Osteocyte (in vitro differentiated cells): ENCODE data around the gene PDCL2.

GRCh38 chr4:51895303-51895617, 52.3 kb downstream of the DCUN1D4 start:
- PRO-cap, result no peak

GRCh38 chr4:52712087-52713088, 38.8 kb downstream of the ERVMER34-1 start:
- PRO-cap, result bidirectional peak, plus-strand start at chr4:52712504, minus-strand start at chr4:52712266; bidirectional peak, plus-strand start at chr4:52713020, minus-strand start at chr4:52712922

- PRO-cap, result no peak
Observed at GRCh38 chr4:52714433-52715439, 36.5 kb downstream of the ERVMER34-1 start.

DNA sequence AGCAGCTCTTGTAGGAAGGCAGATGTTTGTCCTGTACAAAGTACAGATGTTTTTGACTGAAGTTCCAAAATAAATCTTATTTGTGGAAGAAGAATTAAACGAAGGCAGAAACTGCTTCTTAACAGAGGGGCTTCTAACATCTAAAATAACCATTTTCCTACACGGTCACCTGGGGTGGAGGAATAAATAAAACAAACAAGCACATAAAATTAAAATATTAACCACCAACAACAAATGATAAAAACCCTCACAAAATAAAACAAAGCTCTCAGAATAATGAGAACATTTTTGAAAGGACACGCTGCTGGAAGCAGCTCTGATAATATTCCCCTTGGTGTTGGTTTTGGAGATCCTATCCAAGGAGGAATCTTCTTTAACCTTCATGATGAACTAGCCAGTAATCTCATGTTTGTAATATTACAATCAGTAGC, 153.8 kb downstream of the RASL11B start:
- PRO-cap, result no peak

DNA sequence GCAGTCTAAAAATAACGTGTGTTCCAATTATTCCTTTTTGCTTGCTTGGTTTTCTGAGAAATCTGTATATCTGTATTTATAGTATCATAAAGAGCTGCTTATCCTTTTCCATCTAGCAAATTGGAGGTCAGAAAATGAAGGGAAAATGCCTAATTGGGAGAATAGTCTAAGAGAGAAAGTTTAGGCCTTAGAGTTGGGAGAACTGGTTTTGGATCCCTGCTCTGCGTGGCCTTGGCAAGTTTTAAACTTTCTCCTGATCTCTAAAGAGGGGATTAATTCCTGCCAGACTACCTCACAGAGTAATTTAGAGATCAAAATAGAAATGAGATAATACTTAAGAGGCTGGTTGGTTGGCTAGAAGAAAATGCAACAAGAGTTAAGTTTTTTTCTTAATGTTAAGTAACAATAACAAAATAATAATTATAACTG, 160.3 kb downstream of the RASL11B start:
- PRO-cap, result no peak

DNA sequence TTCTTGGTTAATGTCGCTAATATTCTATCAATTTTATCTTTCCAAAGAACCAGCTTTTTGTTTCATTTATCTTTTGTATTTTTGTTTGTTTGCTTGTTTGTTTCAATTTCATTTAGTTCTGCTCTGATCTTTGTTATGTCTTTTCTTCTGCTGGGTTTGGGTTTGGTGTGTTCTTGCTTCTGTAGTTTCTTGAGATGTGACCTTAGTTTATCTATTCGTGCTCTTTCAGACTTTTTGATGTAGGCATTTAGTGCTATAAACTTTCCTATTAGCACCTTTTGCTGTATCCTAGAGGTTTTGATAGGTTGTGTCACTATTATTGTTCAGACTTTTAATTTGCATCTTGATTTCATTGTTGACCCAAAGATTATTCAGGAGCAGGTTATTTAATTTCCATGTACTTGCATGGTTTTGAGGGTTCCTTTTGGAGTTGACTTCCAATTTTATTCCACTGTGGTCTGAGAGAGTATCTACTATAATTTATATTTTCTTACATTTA, 104.7 kb downstream of the SCFD2 start:
- PRO-cap, result no peak

DNA sequence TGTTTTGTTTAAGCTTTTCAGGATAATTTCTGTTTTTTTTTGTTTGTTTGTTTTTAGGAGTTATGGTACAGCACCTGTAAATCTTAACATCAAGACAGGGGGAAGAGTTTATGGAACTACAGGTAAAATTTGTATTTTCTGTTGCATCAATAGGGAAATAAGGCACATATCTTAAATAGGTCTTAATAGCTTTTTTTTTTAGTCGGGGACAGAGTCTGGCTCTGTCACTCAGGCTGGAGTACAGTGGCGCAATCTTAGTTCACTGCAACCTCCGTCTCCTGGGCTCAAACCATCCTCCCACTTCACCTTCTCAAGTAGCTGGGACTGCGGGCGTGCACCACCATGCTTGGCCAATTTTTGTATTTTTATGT, 12.3 kb downstream of the FIP1L1 start:
- PRO-cap, result no peak

- PRO-cap, result no peak
Observed at GRCh38 chr4:53557973-53558738, 33.1 kb downstream of the LNX1 start.

GRCh38 chr4:53653332-53654211, 62.3 kb upstream of the LNX1 start:
- PRO-cap, result no peak

DNA sequence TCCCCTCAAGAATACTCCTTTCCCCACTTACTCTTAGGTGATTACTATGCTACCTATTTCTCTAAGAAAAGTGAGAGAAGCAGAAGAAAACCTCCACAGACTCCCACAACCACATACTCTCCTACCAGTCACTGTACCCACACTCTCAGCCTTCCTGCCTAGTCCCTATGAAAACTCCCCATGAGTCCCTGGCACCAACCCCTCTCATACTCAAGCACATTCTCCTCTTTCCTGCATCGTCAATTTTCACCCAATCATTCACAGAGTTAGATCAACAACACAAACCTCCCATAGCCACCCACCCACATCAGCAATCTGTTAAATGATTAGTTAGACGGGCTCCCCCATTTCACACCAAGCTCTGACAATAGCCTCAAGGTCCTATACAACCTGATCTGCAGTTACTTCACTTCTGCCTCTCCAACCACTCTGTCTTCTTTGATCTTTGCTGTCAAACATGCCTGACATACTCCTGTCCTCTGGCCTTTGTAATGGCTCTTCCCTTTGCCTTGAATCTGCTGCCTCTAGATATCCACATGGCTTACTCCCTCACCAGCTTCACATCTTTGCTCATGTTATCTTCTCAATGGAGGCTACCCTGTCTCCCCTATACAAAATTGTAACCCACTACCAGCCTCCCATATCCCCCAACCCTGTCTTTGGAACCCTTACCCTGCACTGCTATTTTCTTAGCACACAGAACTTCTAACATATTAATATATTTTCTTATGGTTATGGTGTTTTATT, 80.0 kb downstream of the CHIC2 start:
- PRO-cap, result no peak

DNA sequence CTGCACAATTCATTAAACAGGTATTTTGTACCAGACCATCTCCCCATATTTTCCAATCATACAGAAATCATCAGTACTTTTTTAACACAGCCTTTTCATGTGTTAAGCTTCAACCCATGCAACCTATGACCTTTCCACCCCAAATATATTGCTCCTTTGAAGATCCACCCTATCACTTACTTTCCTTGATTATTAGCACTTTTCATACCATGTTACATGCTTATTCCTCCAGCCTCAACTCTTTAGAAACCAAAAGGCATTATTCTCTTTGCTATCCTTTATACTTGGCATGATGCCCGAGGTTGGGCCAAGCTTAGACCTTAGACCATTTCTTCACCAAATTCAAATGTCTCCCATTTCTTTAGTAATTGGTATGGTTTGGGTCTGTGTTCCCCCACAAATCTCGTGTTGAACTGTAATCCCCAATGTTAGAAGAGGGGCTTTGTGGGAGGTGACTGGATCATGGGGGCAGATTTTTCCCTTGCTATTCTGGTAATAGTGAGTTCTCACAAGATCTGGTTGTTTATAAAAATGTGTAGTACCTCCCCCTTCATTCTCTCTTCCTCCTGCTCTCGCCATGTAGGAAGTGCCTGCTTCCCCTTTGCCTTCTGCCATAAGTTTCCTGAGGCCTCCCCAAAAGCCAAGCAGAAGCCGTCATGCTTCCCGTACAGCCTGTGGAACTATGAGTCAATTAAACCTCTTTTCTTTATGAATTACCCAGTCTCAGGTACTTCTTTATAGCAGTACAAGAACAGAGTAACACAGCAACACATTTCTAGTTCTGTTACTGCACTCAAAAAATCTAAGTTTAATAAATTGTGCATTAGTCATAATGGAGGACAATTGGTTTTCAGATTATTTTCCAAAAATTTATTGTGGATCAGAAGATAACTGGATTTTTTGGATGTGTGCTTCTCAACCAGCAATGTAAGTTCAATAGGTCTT, 70.2 kb downstream of the CHIC2 start:
- PRO-cap, result no peak

- PRO-cap, result no peak
Observed at GRCh38 chr4:54023360-54024606, 40.6 kb downstream of the CHIC2 start.

DNA sequence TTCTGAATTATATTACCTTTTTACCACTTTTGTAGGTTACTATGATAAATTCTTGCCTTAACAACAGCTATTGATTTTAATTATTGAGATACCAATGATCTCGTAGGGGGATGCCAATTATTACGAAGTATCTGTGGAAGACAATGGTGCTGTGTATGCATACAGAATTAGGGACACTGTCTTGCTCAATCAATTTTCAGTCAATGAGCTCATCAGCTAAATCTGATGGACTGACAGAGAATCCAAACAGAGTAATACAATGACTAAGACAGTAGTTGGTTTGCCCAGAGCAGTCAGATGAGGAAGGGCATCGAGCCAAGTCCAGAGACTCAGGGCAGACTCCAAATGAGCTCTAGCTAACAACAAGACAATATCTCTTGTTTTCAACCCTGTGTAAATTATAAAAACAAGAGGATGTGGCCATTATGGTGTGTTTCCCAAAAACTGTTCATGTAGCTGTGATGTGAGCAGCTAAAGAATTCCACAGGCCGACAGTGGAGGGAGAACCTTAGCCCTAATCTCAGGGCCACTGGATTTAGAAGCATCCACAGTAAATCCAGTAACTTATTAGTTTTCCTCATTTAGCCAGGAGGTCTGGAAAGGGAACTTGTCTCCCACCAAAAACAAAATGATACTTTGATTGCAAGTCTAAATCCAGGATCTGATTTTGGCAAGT, 14.6 kb upstream of the GSX2 start:
- PRO-cap, result no peak

DNA sequence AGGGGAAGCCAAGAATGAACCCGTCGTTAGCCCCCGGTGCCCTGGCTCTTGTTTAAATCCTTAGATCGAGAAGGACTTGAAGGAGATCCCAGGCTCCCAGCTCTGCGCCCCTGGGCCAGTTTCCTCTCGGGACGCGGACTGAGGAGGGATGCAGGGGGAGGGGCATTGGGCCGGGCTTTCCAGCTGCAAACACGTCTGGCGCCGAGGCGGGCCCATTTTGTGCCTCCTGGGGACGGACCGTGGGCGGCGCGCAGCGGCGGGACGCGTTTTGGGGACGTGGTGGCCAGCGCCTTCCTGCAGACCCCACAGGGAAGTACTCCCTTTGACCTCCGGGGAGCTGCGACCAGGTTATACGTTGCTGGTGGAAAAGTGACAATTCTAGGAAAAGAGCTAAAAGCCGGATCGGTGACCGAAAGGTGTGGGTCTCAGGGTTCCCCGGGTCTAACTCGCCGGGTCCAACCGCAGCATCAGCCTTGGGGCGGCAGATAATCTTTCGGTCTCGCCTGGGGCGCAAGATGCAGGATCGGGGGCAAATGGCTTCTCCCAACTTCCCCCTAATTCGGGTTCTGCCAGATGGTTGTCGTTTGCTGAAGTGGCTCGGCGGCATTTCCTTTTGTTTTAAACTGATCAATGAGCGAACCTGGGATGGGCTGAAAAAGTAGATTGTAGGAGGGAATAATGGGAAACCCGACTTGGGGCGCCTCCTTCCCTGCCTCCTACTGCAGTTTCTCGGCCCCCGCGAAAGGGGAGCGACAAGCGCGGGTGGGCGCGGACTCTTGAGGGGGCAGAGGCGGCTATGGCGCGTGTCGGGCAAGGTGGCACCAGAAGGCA, 2.9 kb downstream of the PDGFRA start:
- PRO-cap, result bidirectional peak, plus-strand start at position 233 of the sequence, minus-strand start at position 106 of the sequence

GRCh38 chr4:54281256-54281822, 52.2 kb downstream of the PDGFRA start:
- PRO-cap, result no peak

DNA sequence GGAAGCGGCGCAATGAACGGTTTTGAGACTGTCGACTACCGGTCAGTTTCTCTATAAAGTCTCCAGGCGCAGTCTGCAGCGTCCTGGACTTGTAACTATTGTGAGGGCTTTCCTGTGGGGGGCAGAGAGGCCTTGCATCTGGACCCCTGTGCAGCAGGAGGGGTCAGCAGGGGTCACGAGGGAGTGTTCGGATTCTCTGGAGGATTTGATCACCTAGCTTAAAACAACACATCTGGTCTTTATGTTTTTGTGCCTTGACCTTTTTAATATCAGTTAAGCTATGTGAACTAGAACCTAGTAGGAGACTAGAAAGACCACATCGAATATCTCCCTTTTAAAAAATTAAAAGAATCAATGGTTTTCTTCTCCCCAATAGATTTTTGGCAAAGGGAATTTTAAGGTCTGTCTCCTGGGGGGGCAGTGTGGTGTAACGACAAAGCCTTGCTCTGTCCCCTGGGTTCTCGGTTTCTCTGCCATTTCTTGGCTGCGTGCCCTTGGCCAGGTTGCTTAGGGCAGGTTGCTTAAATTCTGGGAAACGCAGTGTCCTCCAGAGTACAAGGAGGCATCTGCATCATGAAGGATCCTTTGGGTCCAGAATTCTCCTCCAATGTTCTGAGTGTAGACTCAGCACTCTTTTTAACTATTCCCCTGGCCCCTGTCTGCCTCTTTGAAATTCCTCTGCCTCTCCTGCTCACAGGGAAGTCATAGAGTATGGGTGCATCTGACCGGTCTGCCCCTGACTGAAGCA, 1.9 kb downstream of the KIT start:
- PRO-cap, result no peak

DNA sequence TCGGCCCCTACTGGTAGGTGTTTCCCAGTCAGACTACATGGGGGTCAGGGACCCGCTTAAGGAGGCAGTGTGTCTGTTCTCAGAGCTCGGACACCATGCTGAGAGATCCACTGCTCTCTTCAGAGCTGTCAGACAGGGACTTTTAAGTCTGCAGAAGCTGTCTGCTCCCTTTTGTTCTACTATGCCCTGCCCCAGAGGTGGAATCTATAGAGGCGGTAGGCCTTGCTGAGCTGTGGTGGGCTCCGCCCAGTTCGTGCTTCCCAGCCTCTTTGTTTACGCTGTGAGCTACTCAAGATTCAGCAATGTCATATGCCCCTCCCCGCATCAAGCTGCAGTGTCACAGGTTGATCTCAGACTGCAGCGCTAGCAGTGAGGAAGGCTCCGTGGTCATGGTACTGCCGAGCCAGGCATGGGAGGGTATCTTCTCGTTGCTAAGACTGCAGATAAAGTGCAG, 44.2 kb upstream of the KDR start:
- PRO-cap, result no peak

GRCh38 chr4:55336084-55337035, 9.7 kb upstream of the SRD5A3 start:
- PRO-cap, result no peak

- PRO-cap, result no peak
Observed at GRCh38 chr4:55591858-55592834, at the start of gene PDCL2. PDCL2 (minus strand) TSS chr4:55592245.

- PRO-cap, result no peak
Observed at GRCh38 chr4:55634999-55635565, 1.0 kb downstream of the NMU start.